Endothelial cell (in vitro differentiated cells): Measurements from ENCODE around the genes FSD2, ADAMTSL3 and GOLGA6L4.

- PRO-cap, result unidirectional peak, plus-strand start at chr15:81870667
Measured at GRCh38 chr15:81870185-81870846, 175.5 kb downstream of the MEX3B start.

DNA sequence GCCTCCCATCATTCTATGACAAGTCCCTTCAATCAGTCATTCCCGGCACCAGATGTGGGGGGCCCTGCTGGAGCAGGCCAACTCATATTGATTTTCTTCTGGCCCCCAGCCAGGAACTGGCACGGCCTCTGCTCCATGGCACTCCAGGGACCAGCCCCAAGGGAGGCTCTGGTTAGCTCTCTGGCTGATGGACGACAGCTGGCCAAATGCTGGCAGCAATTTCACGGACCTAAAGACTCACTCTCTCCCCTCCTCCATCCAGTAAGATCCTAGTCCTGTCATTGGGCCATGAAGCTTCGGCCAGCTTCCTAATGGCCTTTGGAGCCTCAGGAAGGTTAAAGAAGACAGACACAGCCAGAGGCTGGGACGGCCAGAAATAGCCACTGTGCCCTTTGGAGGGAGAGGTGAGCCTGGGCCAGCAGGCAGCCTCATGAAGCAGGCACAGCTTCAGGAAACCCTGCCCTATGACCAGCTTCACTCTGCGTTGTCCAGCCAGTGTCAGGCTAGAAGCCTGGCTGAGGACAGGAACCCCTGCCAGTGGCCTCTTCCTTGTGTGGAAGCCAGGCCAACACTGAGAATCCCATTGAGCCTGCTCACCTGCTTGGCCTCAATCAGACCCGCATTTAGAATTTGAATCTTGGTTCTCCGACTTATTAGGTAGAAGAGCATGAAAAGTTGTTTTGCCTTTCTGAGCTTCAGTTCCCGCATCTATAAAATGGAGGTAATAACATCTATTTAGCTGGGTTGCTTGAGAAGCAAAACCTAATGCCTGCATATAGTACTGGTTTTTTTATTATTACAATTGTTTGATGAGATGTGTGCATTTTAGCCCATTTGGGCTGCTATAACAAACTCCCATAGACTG, 130.8 kb downstream of the MEX3B start:
- PRO-cap, result no peak

DNA sequence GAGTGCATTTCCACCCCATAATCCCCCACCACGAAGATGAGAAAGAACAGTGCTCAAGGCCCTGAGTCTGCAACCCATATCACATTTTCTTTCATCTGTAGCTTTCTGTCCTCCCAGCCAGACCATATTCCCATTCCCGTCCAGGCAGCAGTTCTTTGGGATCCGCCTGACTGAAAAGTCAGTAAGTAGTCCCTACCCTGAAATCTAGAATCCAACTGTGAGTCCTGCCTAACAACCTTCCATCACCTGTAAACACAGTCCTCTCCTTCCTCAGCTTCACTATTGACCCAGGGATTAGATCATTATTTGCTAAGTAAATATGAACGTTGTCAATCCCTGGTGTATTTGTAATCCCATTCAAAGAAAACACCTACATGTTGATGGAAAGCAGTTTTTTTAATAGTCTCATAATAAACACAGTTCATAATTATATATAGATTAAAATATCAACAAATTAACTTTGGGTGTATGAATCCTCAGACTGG, 682 bp downstream of the SAXO2 start:
- PRO-cap, result unidirectional peak, minus-strand start at position 219 of the sequence

DNA sequence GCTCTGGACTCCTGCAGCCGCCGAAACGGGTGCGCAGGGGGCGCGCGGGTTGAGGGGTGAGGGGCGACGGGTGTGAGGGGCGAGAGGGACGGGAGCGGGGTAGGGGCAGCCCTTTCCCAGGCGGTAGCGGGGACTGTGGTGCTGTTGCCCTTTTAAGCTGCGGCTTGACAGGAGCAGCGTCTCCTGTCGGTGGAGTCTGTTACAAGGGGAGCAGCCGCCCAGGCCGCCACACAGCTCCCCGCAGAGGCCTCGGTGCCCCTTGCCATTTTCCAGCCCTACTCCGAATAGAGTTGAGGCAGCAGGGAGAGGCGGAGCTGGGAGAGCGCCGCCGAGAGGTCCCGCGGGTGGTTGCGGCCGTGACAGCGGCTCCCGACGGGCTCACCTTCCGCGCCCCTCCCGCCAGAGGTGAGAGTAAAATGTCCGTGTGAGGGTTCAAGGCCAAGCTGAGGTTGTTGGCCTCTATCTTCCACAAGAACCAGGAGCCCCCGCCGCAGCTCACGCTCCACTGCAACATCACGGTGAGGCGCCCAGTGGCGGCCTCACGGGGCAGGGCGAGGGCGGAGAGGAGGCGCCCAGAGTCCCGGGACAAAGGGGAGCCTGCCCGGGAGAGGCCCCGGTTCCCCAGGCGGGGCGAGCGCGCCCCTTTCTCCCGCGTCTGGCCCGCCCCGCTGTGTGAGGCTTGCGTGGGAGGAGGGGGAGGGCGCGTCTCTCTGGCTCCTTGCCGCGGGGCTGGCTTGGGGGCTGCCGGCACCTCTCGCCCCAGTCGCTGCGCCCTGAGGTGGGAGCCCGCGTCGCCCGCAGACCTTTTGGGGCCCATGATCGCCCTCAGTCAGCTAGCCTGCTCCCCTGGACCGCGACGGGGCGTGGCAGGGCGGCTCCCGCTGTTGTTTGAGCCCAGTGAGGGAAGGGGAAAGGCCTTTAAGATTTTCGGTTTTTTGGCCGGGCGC, 15.9 kb downstream of the GOLGA6L9 start:
- PRO-cap, result bidirectional peak, plus-strand start at position 287 of the sequence, minus-strand start at position 286 of the sequence

DNA sequence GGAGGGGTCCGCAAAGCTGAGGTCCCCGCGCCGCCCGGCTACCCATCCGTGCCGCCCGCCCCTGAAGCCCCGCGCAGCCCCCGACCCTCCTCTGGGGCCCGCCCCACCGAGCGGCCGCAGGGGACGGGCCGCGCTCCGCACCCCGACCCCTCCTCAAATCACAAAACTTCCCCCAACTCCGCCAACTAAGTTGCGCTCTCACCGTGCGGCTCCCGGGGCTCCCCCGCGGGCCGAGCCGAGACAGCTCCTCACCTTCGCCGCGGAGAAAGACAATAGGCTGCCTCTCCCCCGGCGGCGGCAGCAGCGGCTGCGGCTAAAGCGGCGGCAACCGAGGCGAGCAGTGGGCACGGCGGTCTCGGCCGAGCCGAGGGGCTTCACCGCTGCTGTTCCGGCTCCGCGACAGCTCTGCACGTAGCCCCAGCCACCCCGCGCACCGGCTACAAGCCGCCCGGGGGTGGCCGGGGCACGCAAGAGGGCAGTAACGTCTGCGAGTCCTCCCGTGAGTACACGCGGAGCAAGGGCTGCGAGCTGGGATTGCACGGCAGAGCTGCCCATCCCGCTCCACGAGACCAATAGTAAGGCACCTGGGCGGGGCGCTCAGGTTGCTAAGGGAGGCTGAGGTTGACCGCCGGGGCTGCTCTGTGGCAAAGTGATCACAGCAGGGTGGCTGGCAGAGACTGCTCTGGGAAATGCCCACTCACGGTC, 26.6 kb downstream of the RPS17 start:
- PRO-cap, result no peak

DNA sequence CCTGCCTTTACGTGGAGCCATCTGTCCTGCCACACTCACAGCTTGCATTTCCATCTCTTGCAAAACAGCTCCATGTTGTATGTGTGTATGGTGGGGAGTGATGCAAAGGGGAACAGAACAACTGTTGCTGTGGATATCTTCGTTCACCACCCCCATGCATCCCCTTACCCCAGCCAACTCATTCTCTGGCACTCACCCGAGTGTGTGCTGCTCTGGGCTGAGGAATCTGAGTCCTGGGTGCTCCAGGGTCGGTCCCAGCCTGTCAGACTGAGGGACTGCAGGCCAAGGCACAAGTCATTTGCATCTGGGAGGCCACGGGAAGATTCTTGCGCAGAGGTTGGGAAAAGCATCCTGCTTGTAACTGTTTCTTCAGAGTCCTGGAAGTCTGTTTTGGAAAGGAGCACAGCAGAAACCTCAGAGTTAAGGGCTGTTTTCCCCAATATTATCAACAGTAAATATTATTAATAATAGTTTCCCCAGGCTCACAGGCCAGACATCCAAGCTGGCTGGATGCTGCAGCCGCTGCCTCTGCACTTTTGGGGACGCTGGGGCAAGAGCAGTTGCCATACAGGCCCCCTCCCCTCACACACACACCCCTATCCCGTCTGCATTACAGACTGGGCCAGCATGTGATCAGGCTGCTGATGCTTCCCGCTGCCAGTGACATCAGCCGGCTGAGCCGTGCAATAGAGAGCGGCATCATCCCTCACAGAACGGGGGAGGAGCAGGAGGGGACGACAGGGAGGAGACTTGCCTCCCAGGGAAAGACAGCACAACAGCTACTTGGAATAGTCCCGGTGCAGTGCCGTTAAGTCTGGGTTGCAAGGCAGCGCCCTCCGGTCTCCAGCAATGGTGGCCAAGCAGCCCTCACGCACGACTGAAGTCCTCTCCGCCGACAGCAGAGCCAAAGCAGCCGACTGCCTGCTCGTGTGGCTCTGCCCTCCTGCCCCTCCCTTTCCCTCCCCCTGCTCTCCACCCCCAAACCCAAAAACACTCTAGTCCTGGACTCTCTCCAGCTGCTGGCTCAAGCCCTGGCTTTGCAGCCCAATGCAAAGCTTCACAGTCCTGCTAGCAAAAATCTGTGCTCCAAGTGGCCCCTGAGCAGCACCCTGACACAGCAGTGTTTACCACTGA, 31.3 kb upstream of the RPS17 start:
- PRO-cap, result bidirectional peak, plus-strand start at position 711 of the sequence, minus-strand start at position 631 of the sequence

DNA sequence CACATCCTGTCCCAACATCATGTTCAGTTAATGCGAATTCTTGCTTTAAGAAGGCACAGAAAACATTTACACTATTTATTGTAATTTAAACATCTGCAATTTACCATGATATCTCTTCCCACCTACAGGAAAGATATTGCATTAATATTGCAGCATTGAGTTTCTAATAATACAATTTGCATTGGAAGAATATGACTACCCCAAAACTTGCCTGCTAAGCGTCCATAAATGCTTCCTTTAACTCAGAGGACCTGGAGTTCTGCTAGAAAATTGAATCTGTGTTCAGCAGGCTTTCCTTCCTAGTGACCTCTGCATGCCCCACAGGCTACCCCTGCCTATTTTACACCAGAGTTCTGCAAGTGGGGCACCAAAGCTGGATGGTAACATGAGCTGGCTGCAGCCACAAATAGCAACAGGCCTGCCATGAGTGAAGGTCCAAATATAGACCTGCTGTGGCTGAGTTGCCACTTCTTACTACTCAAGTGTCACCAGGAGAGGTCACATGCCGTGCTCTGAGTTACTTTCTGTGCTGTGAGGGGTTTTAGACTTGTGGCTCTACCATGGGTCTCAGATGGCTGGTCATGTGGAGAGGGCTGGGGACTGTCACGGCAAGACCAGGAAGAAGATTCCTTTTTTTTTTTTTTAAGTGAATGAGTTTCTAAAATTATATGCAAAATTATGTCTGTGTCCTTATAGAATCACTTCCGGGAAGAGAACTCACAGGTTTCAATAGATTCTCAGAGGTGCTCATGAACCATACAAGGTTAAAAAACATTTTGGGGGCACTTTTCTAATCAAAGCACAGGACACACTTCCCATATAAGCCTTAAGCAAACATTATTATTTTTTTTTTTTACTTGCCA, at the start of gene FSD2:
TSS of gene FSD2 (minus strand) at position 315 of the 863 bp plus-strand sequence.
- PRO-cap, result no peak

- PRO-cap, result no peak
Measured at GRCh38 chr15:82823056-82823373, 13.6 kb downstream of the WHAMM start.

DNA sequence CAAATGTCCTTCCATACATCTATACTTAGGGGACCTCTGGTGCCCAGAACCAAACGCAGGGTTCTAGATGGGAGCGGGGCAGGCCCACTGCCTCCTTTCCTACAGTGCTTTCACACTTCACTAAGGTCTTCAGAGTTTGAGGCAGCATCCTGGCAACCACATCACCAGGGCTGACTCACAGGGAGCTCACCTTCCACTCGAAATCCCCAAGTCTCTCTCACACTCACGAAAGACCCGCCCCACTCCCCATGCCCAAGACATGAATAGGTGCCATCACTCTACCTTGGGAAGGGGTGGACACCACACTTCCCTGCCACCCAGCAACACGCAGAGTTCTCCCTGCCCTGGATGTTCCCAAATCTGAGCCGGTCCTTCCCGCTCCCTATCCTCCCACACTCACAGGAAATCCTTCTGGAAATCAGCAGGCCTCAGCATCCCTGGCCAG, 18.9 kb downstream of the HOMER2 start:
- PRO-cap, result no peak

DNA sequence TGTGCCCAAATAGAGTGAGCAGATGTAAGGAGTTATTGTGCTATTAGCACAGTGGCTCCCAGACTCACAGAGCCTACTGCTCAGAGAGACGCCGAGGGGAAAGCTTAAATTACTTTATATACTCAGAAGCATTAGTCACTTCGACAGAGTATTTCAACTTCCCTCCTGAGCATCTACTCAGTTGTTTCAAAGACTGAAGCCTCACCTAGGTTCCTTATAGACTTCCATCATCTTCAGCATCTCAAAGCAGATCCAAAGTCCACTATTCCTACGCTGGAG, 776 bp downstream of the HOMER2 start:
- PRO-cap, result no peak

GRCh38 chr15:83020296-83021012, 9.0 kb upstream of the C15orf40 start:
- PRO-cap, result no peak

DNA sequence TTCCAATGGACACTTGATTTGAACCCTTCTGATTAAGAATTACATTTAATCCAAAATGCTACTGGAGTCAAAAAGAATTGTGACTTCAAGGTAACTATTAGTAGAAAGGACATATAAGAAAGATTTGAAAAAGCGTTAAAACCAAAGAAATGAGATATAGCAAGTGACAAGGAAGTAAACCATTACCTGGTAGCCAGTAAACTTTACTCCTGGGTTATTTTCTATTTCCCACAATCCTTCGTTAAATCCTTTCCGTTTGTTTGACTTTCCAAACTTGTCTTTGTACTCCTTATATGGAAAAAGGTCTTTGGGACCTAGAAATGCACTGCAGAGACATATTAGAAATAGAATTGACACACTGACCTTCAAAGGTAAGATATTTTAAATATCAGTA, 49.9 kb downstream of the HDGFL3 start:
- PRO-cap, result no peak

- PRO-cap, result no peak
Measured at GRCh38 chr15:83200705-83201157, 6.9 kb downstream of the HDGFL3 start.

DNA sequence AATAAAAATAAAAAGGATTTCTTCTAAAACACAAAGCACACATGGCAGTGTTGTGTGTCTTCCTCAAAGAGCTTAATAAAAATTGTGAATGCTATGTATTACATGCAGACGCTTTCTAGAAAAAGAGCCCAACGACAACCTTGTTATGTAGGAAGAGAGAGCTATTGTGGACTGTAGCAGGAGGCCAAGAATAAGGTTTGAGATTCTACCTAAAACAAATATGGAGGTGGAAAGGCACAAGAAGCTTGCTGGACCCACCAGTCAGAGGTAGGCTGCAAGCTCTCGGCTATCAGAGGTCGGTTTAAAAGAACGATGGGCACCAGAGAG, 1.2 kb downstream of the HDGFL3 start:
- PRO-cap, result bidirectional peak, plus-strand start at position 304 of the sequence, minus-strand start at position 308 of the sequence

DNA sequence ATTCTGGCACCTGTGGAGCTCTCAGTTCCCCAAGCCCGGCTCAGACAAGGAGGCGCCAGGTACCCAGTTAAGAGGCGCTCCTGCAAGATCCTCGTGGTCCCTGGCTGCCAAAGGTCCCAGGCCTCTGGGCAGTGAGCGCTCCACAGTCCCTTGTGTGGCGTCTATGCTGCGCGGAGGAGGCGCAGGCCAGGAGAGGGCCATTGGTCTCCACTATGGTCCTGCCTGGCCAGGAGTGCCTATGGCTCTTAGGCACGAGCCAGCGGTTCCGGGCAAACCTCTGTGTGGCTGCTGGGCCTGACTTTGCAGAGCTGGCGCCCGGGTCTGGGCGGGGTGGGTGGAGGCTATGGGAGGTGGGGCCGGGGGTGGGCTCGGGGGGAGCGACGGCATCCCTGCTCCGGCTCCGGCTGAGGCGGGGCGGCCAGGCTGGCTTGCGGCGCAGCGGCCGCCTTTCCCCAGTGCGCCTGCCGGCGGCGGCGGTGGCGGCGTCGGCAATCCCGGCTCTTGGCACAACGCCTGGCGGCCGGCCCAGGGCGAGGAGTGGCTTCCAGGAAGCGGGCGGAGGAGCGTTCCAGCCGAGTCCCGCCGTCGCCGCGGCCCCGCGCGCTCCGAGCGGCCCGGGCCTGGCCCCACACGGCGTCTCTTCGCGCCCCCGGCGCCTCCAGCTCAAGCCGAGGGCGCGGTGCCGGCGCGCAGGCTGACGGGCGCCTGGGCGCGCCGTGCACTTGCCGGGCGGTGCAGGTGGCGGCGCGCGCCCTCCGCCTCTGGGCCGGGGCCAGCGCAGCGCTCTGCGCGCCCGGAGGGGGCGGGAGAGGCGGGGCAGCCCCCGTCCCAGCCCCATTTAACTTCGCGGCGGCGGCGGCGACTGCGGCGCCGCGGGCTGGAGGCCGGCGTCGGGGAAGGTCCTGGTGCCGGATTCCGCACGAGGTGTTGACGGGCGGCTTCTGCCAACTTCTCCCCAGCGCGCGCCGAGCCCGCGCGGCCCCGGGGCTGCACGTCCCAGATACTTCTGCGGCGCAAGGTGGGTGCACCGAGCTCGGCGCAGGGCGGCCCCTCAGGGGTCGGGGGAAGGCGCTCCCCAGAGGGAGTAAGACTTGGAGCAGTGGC, at the start of gene ADAMTSL3:
TSS of gene ADAMTSL3 (plus strand) at position 865 of the 1,104 bp plus-strand sequence.
- PRO-cap, result no peak

- PRO-cap, result no peak
Measured at GRCh38 chr15:84235495-84235836, at the start of gene GOLGA6L4. Gene GOLGA6L4 (plus strand): TSS chr15:84235773.

- PRO-cap, result no peak
Measured at GRCh38 chr15:84645344-84646676, 8.3 kb downstream of the WDR73 start.

DNA sequence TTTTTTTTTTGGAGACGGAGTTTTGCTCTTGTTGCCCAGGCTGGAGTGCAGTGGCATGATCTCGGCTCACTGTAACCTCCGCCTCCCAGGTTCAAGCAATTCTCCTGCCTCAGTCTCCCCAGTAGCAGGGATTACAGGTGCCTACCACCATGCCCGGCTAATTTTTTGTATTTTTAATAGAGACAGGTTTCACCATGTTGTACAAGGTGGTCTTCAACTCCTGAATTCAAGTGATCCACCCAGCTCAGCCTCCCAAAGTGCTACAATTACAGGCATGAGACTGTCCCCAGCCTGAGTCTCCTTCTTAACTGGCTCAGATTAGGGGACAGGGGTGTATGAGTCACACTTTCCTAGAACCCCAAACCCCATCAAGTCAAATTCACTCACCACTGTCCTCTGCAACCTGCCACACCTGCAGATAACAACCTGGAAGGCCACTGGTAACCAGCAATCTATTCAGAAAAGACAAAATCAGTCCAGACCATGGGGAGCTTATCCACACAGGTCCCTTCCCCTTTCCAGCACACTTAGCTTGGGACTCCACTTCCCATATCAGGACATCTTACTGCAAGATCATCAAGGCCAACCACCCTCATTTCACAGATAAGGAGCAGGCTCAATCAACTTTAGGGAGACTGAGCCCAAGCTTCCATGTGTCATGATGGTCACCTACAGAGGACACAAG, 6.4 kb downstream of the WDR73 start:
- PRO-cap, result no peak

DNA sequence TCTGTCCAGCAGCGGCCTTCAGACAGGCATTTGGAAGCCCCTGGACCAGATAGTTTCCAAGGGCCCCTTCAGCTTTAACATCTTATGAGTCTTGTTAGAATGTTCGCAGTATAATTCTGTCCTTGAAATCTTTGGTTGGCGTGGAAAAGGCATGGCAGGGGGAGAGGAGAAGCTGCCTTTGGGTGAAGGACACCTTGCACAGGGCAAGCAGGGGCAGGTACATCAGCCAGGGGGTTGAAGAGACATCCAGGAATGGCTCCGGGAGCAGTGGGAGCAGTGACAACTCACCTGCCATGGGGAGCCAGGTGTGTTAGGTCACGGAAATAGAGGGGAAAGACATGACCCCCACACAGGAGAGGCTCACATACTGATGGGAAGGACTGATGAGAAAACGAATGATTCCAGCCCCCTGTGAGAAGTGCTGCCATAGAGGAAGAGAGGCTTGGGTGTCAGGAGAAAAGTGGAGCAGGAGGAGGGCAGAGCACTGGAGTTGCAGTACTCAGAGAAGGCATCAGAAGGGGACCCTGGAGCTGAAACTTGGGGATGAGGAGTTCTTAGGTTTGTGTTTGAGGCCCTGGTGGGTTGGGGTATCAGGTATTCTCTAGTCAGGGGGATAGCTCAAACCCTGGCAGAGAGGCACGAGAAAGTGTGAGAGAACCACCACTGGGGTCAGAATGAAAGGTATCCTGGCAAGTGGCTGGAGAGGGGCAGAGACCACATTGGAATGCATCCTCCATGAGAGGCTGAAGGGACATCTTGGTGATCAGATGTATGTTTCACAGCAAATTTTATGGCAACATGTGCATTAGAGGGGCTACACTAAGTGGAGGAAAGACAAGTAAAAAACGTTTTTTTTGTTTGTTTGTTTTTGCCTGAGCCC, 22.7 kb downstream of the ZNF592 start:
- PRO-cap, result no peak

DNA sequence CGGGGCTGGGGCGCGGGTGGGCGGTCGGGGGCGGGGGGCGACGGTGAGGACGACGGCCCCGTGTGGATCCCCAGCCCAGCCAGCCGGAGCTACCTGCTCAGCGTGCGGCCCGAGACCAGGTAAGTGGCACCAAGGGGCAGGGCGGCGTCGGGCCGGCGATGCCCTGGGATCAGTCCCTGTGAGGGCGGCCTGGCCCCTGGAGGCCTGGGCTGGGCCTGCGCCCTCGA, 234 bp downstream of the ALPK3 start:
- PRO-cap, result no peak